Iris pigment epithelial cell (primary cell): ENCODE results near the genes CCDC152, CCL28, NNT and HCN1.

GRCh38 chr5:41869542-41870236 is 536 bp downstream of the OXCT1 start:
- RRBS = under 1% methylated on average over 14 of the region's 53 CpGs

- RRBS = no CpG with 5 or more reads among the region's 2 CpGs
These were observed 4.5 kb downstream of the FBXO4 start for GRCh38 chr5:41929532-41930081.

DNA sequence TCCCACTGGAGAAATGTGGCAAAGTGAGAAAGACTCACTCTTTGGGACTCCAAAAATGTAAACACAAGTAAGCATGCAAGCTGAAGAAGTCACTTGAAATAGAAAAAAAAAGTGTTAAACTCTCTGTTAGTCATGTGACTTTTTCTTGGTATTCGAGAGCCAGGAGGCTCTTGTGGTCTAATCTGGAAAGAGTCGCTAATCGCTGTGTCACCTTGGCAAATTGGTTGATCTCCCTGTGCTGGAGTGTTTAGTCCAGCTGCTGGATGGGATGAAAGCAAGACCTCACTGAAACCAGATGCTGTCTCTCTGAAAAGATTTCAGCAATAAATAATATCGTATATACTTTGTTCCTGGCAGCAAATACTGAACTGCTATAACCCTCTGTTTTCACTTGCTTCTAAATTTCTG is 95.5 kb downstream of the GHR start:
- RRBS = no CpG with 5 or more reads among the region's 4 CpGs

- RRBS = no CpG with 5 or more reads among the region's 5 CpGs
These were observed 158.1 kb downstream of the GHR start for GRCh38 chr5:42581249-42581775.

GRCh38 chr5:42581776-42582614 is 158.8 kb downstream of the GHR start:
- RRBS = no CpG with 5 or more reads among the region's 10 CpGs

- RRBS = no CpG with 5 or more reads among the region's 1 CpG
These were observed 129.9 kb upstream of the CCDC152 start for GRCh38 chr5:42626783-42626982.

GRCh38 chr5:42660570-42661311 is 95.9 kb upstream of the CCDC152 start:
- RRBS = no CpG with 5 or more reads among the region's 11 CpGs

GRCh38 chr5:42756610-42757075 is at the start of gene CCDC152:
Gene CCDC152 (plus strand): TSS chr5:42756818.
- RRBS = no CpG with 5 or more reads among the region's 19 CpGs

DNA sequence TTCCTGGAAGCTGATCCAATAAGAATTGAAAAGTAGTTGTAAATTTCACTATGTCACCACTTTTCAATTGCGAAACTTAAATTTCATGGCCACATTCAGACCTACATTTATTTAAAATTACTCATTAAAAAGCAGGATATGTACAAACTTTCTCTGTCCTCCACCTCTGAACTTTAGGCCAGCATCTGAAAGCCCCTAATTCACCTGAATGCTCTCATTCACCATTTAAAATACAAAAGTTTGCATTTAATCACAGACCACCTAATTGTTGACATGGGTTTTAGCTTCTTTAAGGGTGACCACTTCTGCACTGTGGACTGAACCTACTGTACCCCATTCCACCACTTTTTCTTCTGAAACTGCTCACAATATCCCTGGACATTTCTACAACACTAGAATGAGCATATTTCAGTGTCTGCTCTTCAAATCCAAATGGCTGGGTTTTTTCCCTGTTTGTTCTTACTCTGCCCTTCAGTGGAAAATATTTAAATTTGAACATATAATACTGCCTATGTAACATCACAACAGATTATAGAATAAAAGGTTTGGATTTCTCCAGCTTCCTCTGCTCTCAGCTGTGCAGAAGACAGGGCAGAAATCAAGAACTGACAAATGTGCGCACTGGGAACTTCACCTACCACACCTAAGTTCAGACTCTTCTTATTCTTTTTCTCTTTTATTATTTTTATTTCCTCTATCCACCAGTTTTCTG is 509 bp downstream of the SELENOP start:
- RRBS = no CpG with 5 or more reads among the region's 2 CpGs

DNA sequence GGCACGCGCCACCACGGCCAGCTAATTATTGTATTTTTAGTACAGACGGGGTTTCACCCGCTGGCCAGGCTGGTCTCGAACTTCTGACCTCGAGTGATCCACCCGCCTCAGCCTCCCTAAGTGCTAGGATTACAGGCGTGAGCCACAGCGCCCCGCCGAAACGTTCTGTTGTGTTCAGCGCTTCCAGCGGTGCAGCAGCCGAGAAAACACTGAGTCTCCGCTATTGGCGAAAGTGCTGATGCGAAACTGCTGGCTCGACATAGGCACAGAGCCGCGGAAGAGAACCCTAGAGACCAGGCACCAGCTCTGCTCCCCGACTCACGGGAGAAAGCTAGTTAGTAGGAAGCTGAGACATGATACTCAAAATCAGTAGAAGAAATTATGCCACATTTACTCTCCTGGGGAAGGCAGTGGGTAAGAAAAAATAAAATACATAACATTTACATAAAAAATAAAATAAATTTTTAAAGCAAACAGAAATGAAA is 31.6 kb downstream of the ANXA2R start:
- RRBS = no CpG with 5 or more reads among the region's 24 CpGs

DNA sequence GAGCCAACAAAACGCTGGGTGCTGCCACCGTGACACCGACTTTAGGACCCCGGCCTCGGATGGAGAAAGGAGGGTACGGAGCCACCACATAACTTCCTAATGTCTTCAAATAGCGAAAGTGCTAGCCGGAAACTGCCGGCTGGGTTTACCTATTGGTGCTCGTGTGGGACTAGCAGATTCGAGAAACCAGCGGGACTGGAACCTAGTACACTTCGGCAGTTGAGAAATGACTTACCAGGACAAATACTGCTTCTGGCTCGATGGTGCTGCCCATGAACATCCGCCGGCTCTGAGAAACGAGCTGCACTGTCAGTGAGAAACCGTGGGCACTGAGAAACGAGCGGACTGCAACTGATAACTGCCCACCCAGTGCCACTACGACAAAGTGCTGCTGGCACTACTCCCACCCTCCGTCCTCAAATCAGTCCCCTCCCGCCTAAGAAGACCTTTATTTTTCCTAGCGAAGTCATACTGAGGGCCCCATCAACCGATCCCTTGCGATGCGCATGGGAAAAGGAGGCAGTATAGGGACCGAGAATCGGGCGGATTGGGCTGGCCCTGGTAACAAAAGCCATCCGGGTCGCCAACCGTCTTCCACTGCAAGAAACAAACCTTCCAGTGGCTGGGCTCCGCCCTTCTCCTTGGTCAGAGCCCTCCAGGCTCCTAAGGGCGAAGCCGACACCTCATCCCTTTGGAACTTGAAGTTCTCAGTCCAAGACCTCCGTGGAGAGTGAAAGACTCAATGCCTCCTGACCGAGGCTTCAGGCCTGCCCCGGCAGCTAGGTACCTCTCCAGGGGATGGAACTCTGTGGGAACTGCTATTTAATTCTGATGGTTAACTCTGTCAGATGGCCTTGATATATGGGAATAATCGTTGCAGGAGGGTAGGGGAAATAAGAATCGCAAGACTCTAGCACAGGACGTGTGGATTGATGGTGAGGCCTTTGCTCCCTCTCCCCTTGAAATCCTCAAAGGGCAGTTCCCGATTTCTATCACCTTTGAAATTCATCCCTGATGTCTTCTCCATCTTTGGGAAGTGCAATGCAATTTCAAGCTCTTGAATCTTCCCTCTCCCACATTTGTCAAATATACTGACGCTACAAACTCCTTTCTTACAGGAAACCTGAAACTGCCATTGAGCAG is 27.1 kb upstream of the ANXA2R start:
- RRBS = 1% methylated on average over 5 of the region's 44 CpGs

DNA sequence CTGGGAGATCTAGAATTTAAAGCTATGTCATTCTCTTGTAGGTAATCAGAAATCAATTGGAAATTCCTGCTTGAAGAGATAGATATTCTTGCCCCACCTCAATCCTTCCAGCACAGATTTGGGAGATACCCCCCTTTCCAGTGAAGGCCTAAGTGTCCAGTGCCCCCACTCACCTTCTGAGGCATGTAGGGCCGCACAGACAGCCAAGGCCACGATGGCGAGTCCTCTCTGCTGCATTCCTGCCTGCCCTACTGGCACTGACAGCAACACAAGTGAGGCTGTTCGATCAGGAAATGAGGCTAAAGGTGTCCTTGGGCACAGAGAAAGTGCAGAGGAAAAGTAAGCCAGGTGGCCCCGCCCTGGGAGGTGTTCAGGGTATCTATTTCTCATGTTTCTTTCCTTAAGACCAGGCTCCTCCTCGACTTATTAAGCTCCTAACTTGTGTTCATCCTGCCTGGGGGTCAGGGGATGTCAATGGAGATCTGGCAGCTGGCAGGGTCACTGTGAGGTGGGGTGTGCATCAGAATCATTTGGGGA is at the start of gene CCL28:
CCL28 (minus strand) TSS at position 312 of the 537 bp plus-strand sequence.
- RRBS = no CpG with 5 or more reads among the region's 6 CpGs

DNA sequence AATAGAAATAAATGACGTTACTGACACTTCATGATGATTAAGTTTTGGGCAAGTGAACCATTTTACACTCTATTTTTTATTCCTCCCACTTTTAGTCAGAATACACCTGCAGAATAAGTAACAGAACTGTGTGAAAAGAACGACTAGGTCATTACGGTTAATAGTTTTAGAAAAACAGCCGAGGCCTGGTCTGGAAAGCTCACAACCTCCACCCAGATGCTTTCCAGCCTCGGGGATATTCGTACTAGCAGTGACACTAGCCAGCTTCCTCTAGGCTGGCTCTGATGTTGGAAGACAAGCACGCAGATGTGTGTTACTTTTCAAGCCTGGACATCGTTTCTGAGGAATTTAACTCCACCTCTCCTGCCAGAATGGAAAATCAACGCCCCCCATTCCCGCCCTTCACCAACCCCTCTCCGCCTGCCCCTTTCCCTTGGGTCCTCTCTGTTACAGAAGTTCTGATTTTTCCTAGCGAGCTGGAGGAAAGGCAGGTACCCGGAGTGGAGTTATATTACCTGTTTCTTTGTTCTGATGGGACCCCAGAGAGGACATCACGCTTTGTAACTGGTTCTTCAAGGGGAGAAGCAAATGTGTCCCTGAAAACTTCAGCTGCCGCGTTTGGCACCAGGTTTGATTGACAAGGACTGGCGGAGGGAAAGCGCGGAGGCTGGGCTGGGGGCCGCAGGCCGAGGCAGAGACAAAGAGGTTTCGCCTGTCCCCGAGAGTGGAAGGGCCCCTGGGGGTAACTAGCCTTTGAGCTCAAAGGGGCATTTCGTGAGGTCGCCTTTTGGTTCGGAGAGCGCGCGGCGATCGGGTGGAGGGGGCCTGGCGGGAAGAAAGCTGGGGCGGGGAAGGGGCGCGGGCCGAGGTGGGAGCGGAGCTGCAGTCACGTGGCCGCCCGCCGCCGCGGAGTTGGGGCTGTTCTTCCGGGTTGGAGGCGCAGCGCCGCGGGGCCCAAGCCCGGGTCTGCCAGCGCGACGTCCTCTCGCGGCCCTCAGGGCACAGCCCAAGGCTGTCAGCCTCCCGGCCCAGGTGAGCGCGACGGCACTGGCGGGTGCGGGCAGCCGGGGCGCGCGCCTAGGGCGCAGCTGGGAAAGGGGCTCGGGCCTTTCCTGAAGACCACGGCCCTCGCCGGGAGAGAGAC is at the start of gene NNT:
NNT (plus strand) TSS at position 918 of the 1,144 bp plus-strand sequence.
- RRBS = 2% methylated on average over 21 of the region's 69 CpGs

- RRBS = no CpG with 5 or more reads among the region's 5 CpGs
These were observed 9.8 kb downstream of the NNT start for GRCh38 chr5:43612715-43613273.

DNA sequence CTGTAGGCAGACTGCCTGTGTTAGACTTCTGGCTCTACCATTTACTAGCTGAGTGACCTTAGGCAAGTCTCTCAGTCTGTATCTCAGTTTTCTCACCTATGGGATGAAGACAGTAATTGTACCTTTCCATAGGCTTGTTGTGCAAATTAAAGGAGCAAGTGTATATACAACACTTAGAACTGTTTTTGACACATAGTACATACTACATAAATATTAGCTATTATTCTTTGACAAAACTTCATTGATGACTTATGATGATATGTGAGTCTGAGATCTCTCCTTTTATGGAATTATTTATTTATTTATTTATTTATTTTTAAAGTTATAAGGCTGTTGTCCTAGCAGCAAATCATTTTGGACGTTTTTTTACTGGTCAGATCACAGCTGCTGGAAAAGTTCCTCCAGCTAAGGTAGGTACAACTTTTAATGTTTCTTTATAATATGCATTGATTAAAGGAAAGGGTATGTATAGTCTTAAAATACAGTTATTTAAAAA is 15.8 kb downstream of the NNT start:
- RRBS = no CpG with 5 or more reads among the region's 1 CpG

- RRBS = no CpG with 5 or more reads among the region's 2 CpGs
These were observed 87.0 kb downstream of the FGF10 start for GRCh38 chr5:44302098-44302750.

GRCh38 chr5:44587269-44587699 is 198.1 kb upstream of the FGF10 start:
- RRBS = no CpG with 5 or more reads among the region's 6 CpGs

GRCh38 chr5:44813002-44813349 is 4.2 kb downstream of the MRPS30 start:
- RRBS = no CpG with 5 or more reads among the region's 1 CpG

DNA sequence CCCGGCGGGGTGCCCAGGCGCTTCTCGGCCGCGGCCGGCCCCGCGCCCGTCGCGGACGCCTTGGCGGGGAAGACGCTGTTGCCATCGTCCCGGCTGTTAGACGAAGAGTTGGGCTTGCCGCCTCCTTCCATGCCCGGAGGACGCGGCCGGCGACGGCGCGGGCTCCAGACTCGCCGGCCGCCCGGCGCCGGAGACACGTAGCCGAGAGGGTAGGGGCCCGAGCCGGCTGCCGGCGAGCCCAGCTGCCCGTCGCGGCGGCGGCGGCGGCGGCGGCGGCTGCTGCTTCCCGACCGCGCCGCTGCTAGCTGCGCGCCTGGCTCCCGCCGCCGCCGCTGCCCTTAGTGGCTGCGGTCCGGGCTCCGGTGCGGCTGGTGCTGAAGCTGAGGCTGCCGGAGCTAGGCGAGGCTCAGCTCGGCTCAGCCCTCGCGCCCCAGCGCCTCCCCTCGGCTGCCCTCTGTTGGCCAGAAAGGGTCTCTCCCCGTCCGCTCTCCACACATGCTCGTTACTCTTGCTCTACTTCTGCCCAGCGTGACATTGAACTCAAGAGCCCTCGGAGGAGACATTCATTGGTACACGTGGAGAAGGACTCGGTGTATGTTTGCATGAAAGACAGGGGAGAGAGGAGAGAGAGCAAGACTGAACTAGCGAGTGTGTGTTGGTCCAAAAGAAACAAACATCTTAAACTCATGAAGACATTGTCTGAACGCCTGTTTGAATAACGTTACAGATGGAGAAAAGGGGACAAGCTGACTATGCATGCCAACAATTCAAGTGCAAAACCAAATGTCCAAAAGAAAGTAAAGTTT is at the start of gene HCN1:
HCN1 (minus strand) TSS at position 418 of the 806 bp plus-strand sequence.
- RRBS = 5% methylated on average over 18 of the region's 80 CpGs